Prostate gland (tissue), 2 donors: Measurements from ENCODE around the genes SMPDL3B and GMEB1.

DNA sequence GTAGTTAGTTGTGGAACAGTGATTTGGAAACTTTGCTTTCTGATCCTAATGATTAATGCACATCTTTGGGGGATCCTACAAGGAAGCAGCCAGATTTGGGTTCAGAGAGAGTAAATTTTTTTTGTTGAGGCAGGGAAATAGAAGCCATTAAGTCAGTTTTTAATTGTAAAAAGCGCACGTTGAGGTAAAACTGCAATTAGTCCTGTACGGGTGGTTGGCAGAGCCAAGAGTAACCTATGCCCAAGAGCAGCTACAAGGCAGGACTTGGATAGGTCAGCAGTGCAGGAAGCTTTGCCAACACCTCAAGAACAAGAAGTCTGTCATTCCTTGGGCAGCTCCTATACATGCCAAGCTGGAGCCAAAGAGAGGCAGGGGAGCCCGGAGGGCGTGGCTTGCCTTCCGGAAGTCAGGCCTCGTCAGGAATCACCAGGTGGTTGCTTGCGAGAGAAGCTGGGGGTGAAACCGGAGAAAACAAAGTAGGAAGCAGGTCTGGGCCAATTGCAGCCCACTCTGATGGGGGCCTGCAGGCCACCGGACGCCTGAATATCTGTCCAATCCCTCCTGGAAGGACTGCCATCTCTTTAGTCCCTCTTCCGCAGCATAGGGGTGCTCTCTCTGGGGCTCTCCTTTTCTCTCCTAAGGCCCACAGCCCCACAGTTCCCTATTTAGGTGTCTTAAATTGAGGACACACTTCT is 886 bp upstream of the FAM76A start:
- PRO-cap, result no peak
- RAMPAGE, long total RNA, 2 experiments, result no peak in any of the 2 experiments

GRCh38 chr1:27850317-27850737 is 19.7 kb downstream of the PPP1R8 start:
- PRO-cap, result no peak
- RAMPAGE, long total RNA, 2 experiments, result no peak in any of the 2 experiments

- PRO-cap, result bidirectional peak, plus-strand start at chr1:27863478, minus-strand start at chr1:27863306
- RAMPAGE, long total RNA, 2 experiments, result no peak in any of the 2 experiments
Measured at GRCh38 chr1:27862903-27863966, 9.1 kb upstream of the THEMIS2 start.

GRCh38 chr1:27872729-27873622 is 632 bp downstream of the THEMIS2 start:
- PRO-cap, result no peak
- RAMPAGE, long total RNA, 2 experiments, result no peak in any of the 2 experiments

DNA sequence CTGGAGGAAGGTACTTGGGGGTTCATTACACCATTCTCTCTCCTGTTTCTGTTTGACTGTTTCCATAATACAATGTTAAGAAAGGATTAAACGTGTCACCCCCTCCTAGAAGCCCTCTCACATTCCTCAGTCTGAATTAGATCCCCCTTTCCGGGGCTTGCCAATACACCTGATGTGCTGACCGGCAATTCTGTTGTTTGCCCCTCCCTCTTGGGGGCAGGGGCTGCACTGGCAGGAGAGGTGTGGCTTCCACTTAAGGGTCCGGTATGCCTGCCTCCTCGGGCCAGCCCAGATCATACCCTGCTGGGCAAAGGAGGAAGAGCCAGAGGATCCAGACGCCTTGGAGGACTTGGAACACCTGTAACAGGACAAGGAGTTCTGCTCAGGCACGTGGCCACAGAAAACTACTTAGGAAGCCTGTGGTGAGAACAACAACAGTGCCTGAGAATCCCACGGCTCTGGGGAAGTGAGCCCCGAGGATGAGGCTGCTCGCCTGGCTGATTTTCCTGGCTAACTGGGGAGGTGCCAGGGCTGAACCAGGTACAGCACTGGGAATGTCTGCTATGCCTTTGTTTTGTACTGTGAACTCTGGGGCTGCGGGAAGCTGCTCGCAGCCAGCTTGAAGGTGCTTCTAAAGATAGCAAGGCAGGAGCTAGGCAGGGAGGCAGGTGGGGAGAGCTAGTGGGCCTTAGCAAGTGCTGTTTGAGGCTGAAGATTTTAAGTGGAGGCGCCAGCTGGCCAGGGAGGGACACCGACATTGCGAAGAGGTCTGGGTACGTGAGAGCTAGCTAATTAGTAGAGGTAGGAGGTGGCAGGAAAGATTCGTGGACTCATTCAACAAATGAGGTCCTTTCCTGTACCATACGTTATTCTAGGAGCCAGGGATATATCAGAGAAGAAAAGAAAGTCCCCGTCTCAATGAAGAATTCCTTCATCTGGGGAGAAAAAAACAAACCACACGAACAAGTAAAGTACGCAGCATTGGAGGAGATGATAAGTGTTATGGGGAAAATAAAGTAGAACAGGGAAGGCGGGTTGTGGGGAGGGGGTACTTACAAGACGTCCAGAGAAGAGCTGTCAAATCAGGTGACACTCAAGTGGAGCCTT is at the start of gene SMPDL3B:
TSS of gene SMPDL3B (plus strand) at position 296 of the 1,107 bp plus-strand sequence.
- PRO-cap, result unidirectional peak, plus-strand start at position 296 of the sequence
- RAMPAGE, long total RNA, 2 experiments, result start-site peak on the plus strand in 1 of 2 experiments, centred at position 294 of the sequence, 14 reads per replicate

- PRO-cap, result no peak
- RAMPAGE, long total RNA, 2 experiments, result no peak in any of the 2 experiments
Measured at GRCh38 chr1:28172292-28173120, 4.0 kb downstream of the PTAFR start.

GRCh38 chr1:28457529-28457815 is 48.4 kb upstream of the RCC1 start:
- PRO-cap, result no peak
- RAMPAGE, long total RNA, 2 experiments, result no peak in any of the 2 experiments

GRCh38 chr1:28507612-28508366 is 1.9 kb downstream of the RCC1 start:
- PRO-cap, result no peak
- RAMPAGE, long total RNA, 2 experiments, result no peak in any of the 2 experiments

- PRO-cap, result unidirectional peak, plus-strand start at chr1:28518226; unidirectional peak, plus-strand start at chr1:28518255
- RAMPAGE, long total RNA, 2 experiments, result no peak in any of the 2 experiments
Measured at GRCh38 chr1:28517530-28518777, 12.1 kb downstream of the RCC1 start.

GRCh38 chr1:28582266-28582601 is 9.8 kb upstream of the RAB42 start:
- PRO-cap, result no peak
- RAMPAGE, long total RNA, 2 experiments, result no peak in any of the 2 experiments

DNA sequence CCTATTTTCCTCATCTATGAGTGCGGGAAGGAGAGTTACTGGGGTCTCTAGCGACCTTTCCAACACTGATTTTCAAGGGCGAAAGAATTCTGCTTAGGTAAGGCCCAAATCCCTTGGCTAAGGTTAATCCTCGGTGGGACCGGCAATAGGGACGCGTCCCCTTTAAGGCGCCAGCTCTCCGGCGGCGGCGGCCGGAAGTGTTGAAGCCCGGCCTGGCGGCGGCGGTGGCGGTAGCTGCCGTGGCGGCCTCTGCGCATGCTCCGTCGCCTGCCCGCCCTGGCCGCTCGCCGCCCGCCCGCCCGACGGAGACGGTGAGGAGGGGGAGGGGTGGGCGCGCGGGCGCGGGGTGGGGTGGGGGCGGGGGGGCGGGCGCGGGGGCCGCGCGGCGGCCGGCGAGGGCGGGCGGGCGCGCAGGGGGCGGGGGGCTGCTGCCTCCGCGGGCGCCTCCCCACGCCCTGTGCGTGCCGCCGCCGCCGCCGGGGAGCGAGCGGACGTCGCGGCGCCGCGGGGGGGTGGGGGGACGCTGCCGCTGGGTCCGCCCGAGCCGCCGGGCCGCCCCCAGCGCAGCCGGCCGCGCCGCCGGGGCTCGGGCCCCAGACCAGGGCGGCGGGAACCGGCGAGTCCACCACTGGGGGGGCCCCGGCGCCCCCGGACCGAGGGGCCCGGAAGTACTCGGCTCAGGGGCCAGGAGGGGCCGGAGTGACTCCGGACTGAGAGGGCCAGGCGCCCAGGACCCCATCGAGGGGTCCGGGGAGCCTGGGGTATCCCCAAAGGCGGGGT is at the start of gene GMEB1:
TSS of gene GMEB1 (plus strand) at position 256 of the 780 bp plus-strand sequence.
- PRO-cap, result bidirectional peak, plus-strand start at position 203 of the sequence, minus-strand start at position 199 of the sequence; bidirectional peak, plus-strand start at position 502 of the sequence, minus-strand start at position 459 of the sequence
- RAMPAGE, long total RNA, 2 experiments, result start-site peak on the plus strand in 1 of 2 experiments, centred at position 253 of the sequence, 95 reads per replicate

GRCh38 chr1:28744041-28744398 is 7.3 kb downstream of the YTHDF2 start:
- PRO-cap, result no peak
- RAMPAGE, long total RNA, 2 experiments, result no peak in any of the 2 experiments

DNA sequence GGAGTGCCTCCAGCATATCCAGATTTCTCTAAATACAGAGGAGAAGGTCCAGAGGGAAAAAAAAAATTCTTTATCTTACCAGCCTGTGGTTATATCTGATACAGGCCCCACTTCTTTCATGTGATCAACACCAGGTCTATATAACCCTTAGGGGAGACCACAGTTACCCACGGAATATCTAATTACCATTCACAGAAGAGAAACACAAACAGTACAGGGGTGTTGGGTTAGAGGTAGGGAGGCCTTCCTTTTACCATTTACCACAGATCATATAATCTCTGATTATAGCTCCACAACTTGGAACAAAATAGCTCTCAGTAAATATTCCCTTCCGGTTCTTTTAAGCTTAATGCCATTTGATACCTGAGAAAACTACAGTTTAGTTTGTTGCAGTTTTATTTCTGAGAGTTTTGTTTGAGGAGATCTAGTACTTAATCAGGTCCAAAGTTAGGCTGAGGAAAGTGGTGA is 13.9 kb downstream of the EPB41 start:
- PRO-cap, result no peak
- RAMPAGE, long total RNA, 2 experiments, result no peak in any of the 2 experiments

DNA sequence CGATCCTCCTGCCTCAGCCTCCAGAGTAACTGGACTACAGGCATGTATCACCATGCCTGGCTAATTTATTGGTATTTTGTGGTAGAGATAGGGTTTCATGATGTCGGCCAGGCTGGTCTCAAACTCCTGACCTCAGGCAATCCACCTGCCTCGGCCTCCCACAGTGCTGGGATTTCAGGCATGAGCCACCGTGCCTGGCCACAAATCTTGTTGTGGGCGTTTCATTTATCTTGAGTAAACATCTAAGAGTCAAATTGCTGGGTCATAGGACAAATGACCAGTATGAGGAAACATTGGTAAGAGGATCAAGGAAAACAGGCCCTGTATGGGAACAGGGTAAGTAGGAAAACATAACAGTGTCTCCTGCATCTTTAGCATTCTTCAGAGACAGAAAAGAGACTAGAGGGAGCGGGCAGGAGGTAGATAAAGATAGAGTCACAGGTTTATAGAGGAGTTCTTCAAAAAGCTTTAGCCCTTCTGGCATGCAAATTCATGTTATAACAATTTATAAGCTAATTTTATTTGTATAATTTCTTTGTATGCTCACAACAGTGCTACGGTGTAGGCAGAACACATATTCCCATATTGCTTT is 17.8 kb downstream of the TMEM200B start:
- PRO-cap, result no peak
- RAMPAGE, long total RNA, 2 experiments, result no peak in any of the 2 experiments

- PRO-cap, result no peak
- RAMPAGE, long total RNA, 2 experiments, result no peak in any of the 2 experiments
Measured at GRCh38 chr1:29149728-29150514, 26.2 kb upstream of the TMEM200B start.

- PRO-cap, result no peak
- RAMPAGE, long total RNA, 2 experiments, result no peak in any of the 2 experiments
Measured at GRCh38 chr1:29166228-29167376, 15.1 kb downstream of the SRSF4 start.

GRCh38 chr1:29239149-29239779 is 2.9 kb downstream of the PTPRU start:
- PRO-cap, result bidirectional peak, plus-strand start at chr1:29239483, minus-strand start at chr1:29239315
- RAMPAGE, long total RNA, 2 experiments, result no peak in any of the 2 experiments

- PRO-cap, result unidirectional peak, minus-strand start at chr1:29259988
- RAMPAGE, long total RNA, 2 experiments, result no peak in any of the 2 experiments
Measured at GRCh38 chr1:29259707-29261103, 23.9 kb downstream of the PTPRU start.

DNA sequence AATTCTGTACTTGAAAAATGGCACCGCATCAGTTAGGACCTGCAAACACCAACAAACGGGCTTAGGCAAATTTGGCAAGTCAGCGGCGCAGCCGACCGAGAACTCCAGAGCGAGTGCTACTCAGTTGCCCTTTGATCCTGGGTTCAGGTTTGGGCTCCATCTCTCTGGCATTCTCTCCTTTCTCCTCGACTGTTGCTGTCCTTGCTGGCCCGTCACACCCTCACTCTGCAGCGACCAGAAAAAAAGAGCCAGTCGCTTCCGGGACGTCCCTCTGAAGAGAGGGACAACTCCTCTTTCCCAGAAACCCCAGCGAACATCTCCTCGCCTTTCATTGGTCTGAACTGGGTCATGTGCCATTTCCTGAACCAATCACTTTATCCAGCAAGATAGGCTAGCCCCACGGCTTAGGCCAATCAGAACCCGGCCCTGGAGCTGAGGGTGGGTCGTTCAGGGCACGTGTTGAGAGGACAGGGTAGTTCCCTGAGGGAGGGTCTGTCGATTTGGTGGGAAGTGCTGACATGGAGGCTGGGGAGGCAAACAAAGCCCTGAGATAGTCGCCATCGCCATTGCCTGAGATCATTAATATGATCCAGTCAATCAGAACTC is 113.6 kb downstream of the PTPRU start:
- PRO-cap, result no peak
- RAMPAGE, long total RNA, 2 experiments, result no peak in any of the 2 experiments

DNA sequence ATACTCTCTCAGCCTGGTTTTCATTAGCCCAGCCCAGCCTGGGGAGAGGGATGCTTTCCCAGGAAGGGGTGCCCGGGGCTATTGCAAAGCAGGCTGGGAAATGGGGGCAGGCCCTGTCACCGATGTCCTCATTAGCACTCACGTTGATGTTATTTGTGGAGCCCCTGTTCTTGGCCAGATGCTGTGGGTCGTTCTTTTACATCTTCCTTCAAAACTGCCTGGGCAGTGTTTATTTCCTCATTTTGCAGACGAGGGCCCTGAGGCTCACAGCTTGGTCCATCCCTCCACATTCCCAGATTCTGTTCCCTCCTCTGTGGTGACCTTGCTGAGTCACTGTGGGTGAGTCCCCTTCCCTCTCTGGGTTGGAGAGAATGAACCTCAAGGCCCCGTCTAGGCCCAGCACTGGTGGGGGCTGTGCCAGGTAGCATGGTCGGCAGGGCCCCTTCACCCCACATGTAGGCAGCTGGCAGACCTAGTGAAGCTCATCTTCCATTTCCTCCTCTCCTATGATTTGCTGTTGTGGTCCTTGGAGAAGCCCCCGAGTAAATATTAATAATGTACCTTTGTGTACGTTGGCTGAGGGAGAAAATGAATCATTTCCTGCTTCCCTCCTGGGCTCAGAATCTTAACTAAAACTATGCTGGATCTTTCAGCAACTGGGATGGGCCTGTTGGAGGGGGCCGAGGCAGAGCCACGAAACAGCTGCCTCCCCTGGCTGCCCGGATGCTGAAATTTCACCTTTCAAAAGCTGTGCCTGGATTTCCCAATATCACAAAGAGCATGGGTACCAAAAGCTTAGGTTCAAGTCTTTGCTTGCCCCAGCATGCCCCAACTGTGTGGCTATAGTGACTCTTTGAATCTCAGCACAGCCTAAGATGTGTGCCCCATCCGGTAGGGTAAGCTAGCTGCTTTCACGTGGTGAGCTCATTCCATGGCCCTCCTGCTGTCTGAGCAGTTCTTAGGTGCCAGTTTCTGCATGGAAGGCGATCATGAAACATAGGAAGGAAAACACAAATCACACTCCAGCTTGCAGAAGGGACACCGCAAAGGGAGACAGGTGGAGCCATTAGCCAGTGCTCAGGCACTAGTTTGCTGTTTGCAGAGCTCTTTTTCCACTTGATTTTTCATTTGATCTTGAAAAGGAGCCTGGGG is 473.2 kb downstream of the PTPRU start:
- PRO-cap, result no peak
- RAMPAGE, long total RNA, 2 experiments, result no peak in any of the 2 experiments